ENCODE measurements around the genes LRBA, SH3D19, ARFIP1 and FHDC1.

DNA sequence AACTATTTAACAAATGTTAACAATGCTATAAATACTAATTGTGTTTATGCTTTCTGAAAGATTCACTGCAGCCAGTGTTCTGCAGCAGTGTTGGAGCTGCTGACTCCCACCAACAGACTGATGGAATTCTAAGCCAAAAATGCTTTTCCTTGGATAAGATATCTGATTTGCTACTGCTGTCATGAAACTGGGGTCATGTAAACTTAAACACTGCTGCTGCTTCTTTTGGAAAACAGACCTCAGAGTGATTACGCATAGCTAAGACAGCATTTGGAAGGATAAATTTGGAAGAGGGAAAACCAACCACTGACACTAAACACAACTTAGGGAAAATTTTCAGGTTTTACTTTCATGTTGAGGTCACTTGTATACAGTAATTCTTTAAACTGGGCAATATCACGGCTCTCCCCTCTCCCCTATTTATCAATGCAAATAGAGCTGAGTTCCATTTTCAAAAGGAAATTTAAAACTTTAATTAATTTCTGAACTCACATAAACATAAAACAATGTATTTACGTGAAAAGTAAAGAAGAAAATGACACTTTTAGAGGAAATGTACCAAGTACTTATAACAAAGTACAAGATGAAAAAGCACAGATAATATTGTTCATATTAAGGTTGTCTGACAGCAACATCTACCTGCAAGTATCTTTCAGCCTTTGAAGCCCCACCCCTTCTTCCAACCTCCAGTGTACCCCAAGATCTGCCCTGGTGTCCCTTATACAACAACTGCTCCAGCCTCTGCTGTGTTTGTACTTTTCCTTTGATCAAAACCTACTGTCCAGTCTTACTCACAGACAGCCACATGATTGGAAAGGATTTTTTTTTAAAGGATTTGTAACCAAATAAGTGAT is 243.9 kb upstream of the MAB21L2 start:
- PRO-cap, 2 experiments: no peak in any of the 2 experiments
- RAMPAGE, long total RNA, 5 experiments: no peak in any of the 5 experiments

GRCh38 chr4:150583768-150584591 is 2.0 kb downstream of the MAB21L2 start:
- PRO-cap, 2 experiments: peak in 1 of 2 experiments; most common plus-strand start chr4:150584134 (in 1); most common minus-strand start chr4:150583991 (in 1)
- RAMPAGE, long total RNA, 5 experiments: no peak in any of the 5 experiments

DNA sequence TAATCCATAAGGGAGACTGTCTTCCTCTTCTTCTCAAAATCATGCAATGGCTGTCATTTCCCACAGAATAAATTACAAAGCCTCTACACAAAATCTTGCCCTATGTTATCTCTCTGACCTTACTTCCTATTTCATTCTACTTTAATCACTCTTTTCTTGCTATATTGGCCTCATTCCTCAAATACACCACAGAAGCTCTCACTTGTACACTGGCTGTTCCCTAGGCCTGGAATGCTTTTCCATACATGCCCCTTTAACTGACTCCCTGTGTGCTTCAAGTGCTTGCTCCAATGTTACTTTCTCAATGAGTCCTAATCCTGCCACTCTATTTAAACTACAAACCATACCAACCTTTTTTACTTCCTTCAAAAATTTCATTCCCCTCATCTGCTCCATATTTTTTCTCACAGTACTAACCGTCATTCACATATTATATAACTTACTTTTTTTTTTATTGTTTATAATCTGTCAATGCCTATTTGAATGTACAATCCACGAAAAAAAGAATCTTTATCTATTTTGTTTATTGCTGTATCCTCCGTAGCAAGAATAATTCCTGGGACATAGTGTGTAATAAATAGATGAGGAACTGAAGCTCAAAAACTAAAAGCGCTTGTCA is 177.4 kb downstream of the MAB21L2 start:
- PRO-cap, 2 experiments: no peak in any of the 2 experiments
- RAMPAGE, long total RNA, 5 experiments: no peak in any of the 5 experiments

DNA sequence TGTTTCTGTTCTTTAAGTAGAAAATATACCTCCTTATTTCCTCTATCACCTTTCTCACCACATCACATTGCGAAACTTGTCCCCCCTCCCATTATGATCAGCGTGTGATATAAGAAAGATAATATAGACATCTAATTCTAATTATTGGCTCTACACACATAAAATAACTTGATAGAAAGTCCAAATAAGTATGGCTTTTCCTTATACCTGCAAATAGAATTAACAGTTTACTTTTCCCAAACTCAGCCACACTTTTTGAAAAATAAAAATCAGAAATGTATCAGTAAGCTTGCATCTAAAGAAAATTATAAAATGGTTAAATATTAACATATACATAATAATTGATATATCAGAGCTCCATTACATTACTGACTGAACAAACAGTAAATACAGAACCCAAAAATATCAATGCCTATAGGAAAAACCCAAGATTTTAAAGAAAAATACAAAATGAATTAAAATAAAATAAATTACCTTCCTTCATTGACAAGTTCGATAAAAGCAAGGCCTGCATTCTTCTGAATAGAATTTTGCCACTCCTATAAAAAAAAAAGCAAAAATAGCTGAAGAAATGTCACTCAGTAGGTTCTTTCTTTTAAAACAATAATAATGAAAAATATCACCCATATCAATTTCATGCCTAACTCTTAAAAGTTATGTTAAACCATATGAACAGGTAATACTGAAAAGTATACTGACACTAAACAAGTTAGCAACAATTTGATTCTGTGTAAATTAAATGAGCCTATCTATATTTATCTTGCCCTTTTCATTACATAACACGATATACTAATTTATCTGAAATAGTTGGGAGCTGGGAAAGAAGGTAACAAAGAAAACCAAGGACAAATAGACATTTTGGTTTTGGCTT is 179.6 kb downstream of the MAB21L2 start:
- PRO-cap, 2 experiments: no peak in any of the 2 experiments
- RAMPAGE, long total RNA, 5 experiments: no peak in any of the 5 experiments

GRCh38 chr4:150999187-150999446 is 16.0 kb downstream of the LRBA start:
- PRO-cap, 2 experiments: no peak in any of the 2 experiments
- RAMPAGE, long total RNA, 5 experiments: no peak in any of the 5 experiments

- PRO-cap, 2 experiments: peak in 2 of 2 experiments; most common plus-strand start chr4:151015385 (in 1); most common minus-strand start chr4:151015284 (in 2)
- RAMPAGE, long total RNA, 5 experiments: start-site peak on the minus strand in 4 of 5 experiments, at chr4:151015227-151015290 at its widest, 33 to 516 reads per replicate
These were observed at the start of gene LRBA for GRCh38 chr4:151014872-151015508. LRBA (minus strand) TSS chr4:151015284.

DNA sequence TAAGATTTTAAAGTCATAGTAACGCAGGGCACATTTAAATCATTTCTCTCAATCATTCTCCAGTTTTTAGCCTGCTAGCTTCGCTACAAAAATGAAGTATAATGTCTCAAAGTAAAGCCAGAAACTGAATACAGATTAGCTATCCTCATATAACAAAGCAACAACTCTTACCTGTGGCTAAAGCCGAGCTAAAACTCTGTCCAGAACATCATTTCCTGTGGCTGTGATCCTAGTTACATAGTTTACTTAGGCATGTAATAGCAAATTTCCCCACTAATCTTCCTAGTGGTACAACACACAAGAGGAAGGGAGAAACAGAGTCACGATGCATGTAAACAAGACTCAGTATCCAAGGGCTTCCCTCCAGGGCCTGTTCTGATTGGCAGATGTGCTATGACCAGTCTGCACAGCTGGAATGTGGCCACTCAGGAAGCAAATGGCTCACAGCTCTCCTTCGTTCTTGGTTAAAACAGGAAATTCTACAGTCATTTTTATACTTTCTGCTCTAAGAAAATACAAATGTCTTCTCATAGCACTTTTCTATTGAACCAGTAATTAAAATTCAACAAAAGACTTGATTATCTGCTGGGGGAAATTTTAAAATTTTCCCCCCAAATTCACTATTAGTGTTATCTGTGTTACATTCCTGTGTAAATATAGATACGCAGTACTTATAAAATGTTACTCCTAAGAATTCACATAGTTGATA is 49.2 kb upstream of the PRSS48 start:
- PRO-cap, 2 experiments: peak in 1 of 2 experiments; most common plus-strand start position 424 of the sequence (in 1); most common minus-strand start position 225 of the sequence (in 1)
- RAMPAGE, long total RNA, 5 experiments: start-site peak on the minus strand in 1 of 5 experiments, centred at position 265 of the sequence, 711 reads per replicate

GRCh38 chr4:151294914-151295200 is 17.9 kb downstream of the PRSS48 start:
- PRO-cap, 2 experiments: no peak in any of the 2 experiments
- RAMPAGE, long total RNA, 5 experiments: no peak in any of the 5 experiments

GRCh38 chr4:151316730-151316946 is 8.8 kb downstream of the SH3D19 start:
- PRO-cap, 2 experiments: no peak in any of the 2 experiments
- RAMPAGE, long total RNA, 5 experiments: no peak in any of the 5 experiments

- PRO-cap, 2 experiments: peak in 2 of 2 experiments; most common plus-strand start chr4:151325466 (in 1); most common minus-strand start chr4:151325598 (in 1)
- RAMPAGE, long total RNA, 5 experiments: no peak in any of the 5 experiments
These were observed at the start of gene SH3D19 for GRCh38 chr4:151325400-151326203. SH3D19 (minus strand) TSS chr4:151325605.

DNA sequence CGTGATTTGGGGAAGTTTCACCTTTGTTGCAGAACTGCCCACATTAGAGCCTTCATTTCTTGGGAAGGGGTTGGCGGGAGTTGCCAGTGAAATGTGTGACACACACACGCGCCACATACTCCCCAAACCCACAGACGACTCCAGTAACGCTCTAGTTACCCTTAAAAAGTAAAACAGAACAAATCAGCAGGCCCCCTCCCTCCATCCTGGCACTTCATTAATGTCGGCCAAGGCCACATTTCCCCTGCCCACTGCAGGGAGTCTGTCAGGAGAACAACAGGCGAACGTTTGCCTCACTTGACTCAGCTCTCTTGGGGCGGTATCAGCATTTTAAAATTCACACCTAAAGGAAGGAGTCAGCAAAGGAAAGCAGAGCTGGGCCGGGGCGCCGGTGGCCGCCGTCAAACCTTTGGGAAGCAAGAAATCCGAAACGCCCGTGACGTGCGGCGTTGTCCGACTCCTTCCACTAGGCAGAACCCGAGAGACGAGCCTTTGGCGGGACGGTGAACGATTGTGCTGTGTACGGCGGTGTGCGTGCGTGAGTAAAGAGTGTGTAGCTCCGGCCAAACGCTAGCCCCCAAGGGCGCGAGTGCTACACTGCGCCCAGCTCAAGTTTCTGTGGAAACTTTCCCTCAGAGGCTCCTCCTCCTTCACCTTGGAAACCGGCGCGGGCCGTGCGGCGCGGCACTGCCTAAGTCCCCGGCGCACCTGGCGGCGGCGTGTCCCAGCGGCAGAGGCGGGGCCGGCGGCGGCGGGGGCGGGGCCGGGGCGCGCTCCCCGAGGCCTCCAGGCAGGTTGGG is 484 bp upstream of the FHIP1A start:
- PRO-cap, 2 experiments: peak in 2 of 2 experiments; most common plus-strand start position 217 of the sequence (in 1); most common minus-strand start position 170 of the sequence (in 1)
- RAMPAGE, long total RNA, 5 experiments: start-site peak on the minus strand in 2 of 5 experiments, centred at positions 585 to 592 of the sequence, 20 to 34 reads per replicate

GRCh38 chr4:151683208-151683762 is 77.5 kb downstream of the GATB start:
- PRO-cap, 2 experiments: no peak in any of the 2 experiments
- RAMPAGE, long total RNA, 5 experiments: no peak in any of the 5 experiments

GRCh38 chr4:152121088-152121436 is 360.3 kb upstream of the GATB start:
- PRO-cap, 2 experiments: no peak in any of the 2 experiments
- RAMPAGE, long total RNA, 5 experiments: no peak in any of the 5 experiments

DNA sequence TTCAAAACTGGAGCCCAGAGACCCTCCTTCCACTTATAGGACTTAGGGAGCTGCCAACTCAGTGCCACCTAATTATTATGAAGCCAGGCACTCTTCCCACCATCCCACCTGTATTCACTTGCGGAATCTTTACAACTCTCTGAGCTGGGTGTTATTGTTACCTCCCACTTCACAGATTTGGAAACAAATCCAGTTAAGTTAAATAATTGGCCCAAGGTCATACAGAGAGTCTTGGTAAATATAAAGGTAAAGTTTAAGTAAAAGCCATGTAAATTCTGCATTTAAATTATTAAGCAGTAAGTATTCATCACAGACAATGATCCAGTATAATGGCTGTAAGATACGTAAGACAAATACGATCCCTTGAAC is 42.1 kb downstream of the TIGD4 start:
- PRO-cap, 2 experiments: no peak in any of the 2 experiments
- RAMPAGE, long total RNA, 5 experiments: no peak in any of the 5 experiments

DNA sequence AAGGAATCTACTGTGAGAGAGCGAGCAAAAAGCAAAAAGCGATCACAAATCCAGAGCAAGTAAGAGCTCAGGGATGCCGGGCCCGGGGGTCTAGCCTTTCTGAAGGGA is 412 bp downstream of the TIGD4 start:
- PRO-cap, 2 experiments: no peak in any of the 2 experiments
- RAMPAGE, long total RNA, 5 experiments: no peak in any of the 5 experiments

- PRO-cap, 2 experiments: peak in 2 of 2 experiments; most common plus-strand start chr4:152779960 (in 1); most common minus-strand start chr4:152779741 (in 2)
- RAMPAGE, long total RNA, 5 experiments: start-site peak on the plus strand in 3 of 5 experiments, at chr4:152779959-152780152 at its widest, 20 to 330 reads per replicate; start-site peak on the minus strand in 4 of 5 experiments, at chr4:152779713-152779780 at its widest, 6 to 39 reads per replicate
These were observed at the start of gene ARFIP1 for GRCh38 chr4:152779372-152780495. ARFIP1 (plus strand) TSS chr4:152779954.

DNA sequence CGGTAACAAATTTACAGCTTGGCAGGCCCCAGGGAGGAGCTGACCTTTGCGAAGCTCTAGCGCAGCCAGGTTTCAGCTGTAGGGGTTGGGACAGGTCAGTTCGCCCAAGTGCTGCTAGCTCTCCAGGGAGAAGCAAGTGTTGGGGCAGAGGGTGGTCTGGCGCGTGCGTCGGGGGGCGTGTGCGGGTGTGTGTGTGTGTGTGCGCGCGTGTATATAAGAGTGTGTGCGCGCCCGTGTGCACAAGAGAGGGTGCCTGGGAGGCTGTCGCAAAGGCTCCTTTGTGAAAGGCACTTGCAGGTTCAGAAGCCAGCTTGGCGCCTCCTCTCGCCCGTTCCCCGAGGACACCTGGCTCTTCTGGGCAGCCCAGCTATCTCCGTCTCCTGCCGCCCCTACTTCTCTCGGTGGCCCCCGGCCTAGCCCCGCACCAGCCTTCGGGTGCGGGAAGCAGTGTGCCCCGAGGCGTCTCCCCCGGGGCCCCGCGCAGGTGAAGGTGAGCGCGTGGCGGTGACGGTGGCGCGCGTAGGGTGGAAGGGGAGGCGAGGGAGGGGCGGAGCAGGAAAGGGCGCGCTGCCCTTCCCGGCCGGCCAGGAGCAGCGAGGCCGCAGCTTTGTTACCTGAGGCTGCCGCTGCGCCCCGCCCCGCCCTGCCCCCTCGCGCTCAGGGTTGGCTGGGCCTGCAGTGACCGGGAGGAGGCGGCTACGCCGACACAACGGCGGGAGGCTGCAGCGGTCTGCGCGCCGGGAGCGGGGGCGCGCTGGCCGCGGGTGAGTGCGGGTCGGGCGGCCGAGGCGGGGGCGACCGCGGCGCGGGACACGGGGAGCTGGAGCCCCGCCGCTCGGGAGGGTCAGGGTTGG is at the start of gene FHDC1:
TSS of gene FHDC1 (plus strand) at position 678 of the 854 bp plus-strand sequence.
- PRO-cap, 2 experiments: peak in 2 of 2 experiments; most common plus-strand start position 242 of the sequence (in 2); most common minus-strand start position 492 of the sequence (in 2)
- RAMPAGE, long total RNA, 5 experiments: start-site peak on the plus strand in 3 of 5 experiments, centred at positions 658 to 712 of the sequence, 47 to 152 reads per replicate; start-site peak on the minus strand in 2 of 5 experiments, centred at positions 537 to 554 of the sequence, 8 to 15 reads per replicate

DNA sequence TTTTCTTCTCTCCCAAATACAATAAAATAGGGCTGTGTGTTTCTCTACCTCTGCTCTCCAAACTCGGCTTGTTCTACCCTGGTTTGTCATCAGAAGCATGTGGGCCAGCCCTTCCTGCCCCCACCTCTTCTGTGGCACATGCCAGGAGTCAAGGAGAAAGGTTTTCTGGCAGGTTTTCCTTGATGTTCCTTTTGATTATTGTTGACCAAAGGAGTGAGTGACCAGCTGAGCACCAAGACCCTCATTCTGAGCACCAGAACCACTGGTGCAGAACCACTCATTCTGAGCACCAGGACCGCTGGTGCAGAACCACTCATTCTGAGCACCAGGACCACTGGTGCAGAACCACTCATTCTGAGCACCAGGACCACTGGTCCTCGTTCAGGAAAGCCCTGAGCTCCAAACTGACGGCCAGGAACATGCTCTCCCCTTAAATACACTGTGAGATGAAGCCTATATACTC is 2.5 kb downstream of the FHDC1 start:
- PRO-cap, 2 experiments: peak in 2 of 2 experiments; most common plus-strand start position 384 of the sequence (in 1); most common minus-strand start position 65 of the sequence (in 2)
- RAMPAGE, long total RNA, 5 experiments: no peak in any of the 5 experiments

- PRO-cap, 2 experiments: no peak in any of the 2 experiments
- RAMPAGE, long total RNA, 5 experiments: no peak in any of the 5 experiments
These were observed 36.9 kb downstream of the FHDC1 start for GRCh38 chr4:152972878-152973533.

DNA sequence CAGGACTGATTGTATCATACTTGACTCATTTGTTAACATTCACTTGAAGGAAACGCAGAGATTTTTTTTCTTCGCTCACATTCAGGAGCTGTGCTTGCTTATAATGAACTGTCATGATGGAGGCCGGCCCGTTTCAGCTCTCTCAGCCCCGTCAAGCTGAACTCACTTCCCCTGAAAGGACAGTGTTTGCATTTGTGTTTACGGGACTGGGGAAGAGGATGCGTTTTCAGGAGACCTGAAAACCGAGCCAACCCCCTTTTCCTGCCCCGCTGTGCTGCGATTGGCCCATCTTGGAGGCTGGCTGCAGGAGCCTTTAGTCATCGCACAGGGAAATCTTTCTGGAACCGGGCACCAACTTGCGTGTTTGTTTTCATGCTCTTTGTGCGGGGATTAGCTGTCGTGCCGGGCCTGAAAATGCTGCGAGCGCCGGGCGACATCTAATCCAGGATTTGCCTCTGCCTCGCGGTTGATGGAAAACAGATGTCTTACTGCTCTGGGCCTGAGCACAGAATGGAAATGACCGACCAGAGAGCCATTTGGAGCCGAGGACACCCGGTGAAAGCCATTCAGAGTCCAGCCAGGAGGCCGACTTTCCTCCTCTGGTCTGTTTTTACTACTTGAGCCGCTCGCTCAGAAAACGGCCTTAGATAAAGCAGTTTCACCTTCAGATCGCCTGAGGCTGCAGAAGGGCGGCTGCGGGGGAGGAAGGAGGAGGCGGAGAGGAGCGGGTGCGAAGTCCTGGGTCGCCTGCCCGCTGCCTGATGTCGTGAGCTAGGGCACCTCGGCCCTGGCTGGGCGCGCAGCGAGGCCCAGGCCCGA is 18.1 kb downstream of the TRIM2 start:
- PRO-cap, 2 experiments: peak in 2 of 2 experiments; most common plus-strand start position 330 of the sequence (in 2); most common minus-strand start position 167 of the sequence (in 1)
- RAMPAGE, long total RNA, 5 experiments: start-site peak on the plus strand in 2 of 5 experiments, centred at positions 319 to 667 of the sequence, 202 to 680 reads per replicate

All from thyroid gland (tissue), 7 donors.